B cell (primary cell): ENCODE measurements around a stretch of chr10.

DNA sequence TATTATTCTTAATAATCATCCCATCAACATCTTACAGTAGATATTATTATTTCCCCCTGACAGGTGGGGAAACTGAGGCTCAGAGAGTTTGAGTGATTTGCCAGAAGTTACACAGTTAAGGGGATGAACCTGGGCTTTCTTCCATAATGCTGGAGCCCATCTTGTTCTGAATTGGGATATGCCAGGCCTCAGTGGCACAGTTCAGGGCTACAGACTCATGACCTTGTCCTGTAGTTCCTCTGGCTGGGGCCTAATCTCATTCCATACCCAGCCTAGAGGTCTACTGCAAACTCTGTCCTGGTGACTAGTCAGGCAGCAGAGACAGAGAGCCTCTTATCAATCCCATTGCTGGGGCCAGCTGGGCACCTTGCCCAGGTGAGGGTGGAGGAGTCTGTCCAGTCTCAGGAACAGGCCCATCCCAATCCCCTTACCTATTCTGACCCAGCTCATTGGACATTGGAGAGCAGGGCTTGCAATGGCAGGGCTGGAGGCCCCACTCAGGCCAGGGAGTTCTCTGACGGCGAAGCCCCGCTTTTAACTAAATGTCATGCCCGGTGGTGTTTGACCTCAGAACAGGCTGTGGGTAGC lies 28.0 kb upstream of the COMTD1 start:
- PRO-cap, result no peak
- CAGE, long polyA plus RNA, result no peak

- PRO-cap, result no peak
- CAGE, long polyA plus RNA, result no peak
Observed at GRCh38 chr10:75408498-75408943, 7.0 kb upstream of the ZNF503 start.

DNA sequence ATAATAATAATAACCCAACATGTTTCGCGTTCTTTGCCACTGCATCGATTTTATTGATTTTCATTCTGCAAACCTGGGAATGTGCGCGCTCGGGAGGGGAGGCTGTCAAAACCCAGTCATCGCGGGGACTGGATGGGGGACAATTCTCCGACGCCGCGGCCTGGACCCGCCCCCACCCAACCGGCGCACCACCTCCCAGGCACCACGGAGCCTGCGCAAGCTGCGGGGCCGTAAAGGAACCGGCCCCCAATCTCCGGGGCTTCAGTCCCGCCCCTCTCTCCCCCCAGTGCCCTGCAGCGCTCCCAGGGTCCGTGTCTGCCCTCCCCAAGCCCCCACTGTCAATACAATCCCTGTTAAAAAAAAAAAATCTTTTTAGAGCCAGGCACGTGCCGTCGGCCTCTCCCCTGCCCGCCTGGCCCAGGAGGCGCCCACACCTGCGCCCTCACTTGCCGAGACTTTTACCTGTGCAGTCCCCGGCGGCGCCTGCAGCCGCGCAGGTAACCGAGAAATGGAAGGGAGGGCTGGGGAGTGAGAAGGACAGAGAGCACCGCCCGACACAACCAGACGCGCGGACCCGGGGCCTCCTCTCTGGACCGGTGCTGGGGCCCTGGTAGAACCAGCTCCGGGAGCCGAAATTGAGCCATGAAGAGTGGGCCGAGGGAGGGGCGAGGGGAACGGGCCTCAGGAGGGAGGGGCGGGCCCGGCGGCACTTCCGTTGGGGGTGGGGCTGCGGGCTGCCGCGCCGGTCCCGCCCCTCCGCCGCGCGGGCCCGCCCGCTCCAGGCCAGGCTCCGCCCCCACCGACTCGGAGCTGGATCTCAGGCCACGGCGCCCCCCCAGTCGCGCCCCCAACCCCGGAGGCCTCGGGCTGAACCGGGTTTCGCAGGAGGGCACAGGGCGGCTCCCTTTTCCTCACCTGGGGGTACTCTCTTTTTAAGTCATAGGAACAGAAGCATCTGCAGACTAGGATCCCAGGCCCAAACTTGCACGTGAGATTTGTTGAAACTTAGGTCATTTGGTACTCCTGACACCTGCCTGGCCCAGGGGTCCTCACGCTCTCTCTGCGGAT lies 7.7 kb upstream of the ZNF503 start:
- PRO-cap, result no peak
- CAGE, long polyA plus RNA, result no peak

DNA sequence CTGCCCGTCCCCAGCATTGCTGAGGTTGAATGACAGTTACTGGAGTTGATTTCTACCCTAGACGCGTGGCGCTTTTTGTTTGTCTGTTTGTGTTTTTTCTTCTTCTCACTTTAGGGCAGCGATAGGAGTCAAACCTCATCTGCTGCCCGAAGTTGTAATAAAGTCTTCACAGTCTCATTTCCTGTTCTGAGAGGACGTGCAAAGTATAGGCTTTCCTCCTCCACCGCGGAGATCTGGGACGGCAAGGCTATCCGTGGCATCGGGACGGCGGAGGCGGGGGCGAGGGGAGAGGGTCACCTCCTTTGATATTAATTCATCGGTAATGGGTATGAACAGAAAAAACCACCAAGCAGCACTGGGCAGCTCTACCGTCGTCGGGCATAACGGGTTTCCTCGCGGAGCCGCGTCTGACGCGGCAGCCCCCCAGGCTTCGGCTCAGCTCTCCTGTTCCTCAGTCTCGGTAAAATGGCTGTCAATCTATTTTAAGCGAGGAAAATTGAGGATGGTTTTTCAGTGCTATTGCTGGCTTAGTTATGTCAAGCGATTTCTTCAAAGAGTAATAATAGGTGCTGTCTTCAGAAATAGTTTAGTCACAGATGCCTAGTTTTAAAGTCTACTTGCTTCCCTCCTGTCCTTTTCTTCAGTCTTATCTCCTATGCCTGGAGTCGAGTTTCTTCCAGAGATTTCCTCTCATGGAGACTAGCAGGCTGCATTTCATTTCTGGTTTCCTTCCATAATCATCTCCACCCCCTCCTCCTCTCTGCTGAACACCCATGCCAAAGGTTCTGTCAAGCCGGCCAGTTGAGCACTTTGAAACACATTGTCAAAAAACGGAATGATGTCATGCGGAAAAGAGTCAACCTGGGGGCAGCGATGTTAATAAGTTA lies 161.1 kb downstream of the LRMDA start:
- PRO-cap, result no peak
- CAGE, long polyA plus RNA, result no peak

- PRO-cap, result no peak
- CAGE, long polyA plus RNA, result no peak
Observed at GRCh38 chr10:75654571-75654983, 223.2 kb downstream of the LRMDA start.

DNA sequence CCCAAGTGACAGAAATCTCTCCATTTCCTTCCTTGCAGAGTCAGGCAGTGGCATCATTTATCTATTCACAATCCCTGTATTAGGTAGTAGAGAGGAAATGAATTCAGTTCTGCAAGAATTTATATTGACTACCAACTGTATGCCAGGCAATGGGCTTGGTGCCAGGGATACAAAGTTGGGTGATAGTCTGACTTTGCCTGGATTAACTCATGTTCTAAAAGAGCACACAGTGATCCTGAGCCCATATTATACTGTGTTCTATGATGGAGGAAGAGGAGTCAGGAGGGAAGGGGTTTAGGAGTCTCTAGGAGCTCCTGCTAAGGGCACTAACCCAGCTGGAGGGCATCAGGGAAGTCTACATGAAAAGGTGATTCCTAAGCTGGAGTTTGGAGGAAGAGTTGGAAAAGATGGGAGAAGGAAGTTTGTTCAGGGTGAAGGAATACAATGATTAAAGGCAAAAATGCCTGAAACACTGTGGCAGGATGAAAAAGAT lies 232.9 kb downstream of the LRMDA start:
- PRO-cap, result no peak
- CAGE, long polyA plus RNA, result no peak

GRCh38 chr10:75788360-75788819 lies 357.0 kb downstream of the LRMDA start:
- PRO-cap, result no peak
- CAGE, long polyA plus RNA, result no peak

- PRO-cap, result no peak
- CAGE, long polyA plus RNA, result no peak
Observed at GRCh38 chr10:77409971-77410249, 227.7 kb downstream of the KCNMA1 start.

GRCh38 chr10:77479937-77480727 lies 157.5 kb downstream of the KCNMA1 start:
- PRO-cap, result no peak
- CAGE, long polyA plus RNA, result no peak

- PRO-cap, result no peak
- CAGE, long polyA plus RNA, result no peak
Observed at GRCh38 chr10:77502056-77502843, 135.4 kb downstream of the KCNMA1 start.

- PRO-cap, result no peak
- CAGE, long polyA plus RNA, result no peak
Observed at GRCh38 chr10:77599526-77600093, 38.0 kb downstream of the KCNMA1 start.

DNA sequence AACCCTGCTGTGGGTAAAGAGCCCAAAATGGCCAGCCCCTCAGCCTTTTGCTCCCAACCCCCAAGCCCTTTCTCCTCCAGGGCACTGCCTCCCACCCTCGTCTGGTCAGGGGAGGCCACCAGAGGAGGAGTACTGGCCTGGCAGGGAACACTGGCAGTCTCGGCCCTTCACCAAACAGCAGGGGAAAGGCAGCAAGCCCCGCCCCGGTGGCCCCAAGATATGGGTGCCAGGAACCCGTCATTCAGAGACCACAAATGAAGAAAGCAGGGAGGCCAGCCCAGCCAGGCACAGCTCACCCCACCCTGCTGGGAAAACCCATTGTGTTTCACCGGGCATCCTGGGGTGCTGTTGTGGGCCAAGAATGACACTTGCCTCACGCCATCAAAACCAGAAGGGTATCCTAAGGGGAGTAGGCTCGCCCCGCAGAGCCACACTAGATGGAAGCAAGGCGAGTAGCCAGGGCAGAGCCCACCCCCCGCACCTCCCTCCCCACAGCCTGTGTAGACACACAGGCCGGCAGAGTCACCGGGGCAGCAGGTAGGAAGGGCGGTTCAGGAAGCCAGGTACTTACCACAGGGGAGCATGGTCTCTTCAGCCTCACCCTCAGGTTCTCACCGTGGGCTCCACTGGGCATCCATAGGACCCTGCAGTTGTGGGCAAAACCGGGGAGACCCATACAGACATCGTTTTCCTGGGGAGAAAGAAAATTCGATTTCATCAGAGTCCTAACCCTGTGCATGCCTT lies 72.5 kb upstream of the KCNMA1 start:
- PRO-cap, result no peak
- CAGE, long polyA plus RNA, result no peak

DNA sequence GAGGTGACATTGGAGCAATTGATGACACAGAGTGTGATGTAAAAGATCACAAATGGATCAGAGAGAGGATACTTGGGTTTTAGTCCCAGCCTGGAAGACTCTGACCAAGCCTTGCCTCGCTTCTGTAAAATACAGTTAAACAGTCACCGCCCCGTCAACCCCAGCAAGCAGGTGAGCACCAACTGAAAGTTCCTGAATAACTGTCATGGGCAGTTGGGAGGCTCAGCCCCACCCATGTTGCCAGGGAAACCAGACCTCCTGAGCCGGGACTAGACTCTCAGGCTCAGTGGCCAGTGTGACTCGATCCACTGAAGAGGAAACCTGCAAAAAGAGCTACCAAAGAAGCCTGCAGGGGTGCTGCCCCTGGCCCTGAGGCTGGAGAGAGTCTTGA lies 126.0 kb upstream of the KCNMA1 start:
- PRO-cap, result no peak
- CAGE, long polyA plus RNA, result no peak

DNA sequence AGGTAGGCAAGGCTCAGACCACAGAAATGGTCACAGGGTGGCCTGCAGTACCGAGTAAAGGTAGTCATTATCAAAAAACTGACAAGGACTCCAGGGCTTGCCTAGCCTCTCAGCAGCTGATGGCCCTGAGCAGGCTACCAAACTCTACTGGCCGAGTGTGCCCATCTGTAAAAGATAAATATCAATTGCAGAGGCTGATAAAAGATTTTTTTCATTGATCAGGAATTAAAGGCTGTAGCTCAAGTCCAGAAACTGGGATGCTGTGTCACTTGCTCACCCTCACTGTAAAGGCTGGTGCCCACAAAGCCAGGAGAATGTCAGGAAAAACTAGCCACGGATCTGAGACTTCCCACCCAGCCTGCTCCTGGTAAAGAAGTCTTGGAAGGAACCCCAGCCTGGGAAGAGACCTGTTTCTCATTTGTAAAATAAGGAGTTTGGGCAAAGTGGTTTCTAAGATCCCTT lies 16.3 kb downstream of the DLG5 start:
- PRO-cap, result no peak
- CAGE, long polyA plus RNA, result no peak

GRCh38 chr10:78028868-78029267 lies 447 bp downstream of the POLR3A start:
- PRO-cap, result no peak
- CAGE, long polyA plus RNA, result no peak

DNA sequence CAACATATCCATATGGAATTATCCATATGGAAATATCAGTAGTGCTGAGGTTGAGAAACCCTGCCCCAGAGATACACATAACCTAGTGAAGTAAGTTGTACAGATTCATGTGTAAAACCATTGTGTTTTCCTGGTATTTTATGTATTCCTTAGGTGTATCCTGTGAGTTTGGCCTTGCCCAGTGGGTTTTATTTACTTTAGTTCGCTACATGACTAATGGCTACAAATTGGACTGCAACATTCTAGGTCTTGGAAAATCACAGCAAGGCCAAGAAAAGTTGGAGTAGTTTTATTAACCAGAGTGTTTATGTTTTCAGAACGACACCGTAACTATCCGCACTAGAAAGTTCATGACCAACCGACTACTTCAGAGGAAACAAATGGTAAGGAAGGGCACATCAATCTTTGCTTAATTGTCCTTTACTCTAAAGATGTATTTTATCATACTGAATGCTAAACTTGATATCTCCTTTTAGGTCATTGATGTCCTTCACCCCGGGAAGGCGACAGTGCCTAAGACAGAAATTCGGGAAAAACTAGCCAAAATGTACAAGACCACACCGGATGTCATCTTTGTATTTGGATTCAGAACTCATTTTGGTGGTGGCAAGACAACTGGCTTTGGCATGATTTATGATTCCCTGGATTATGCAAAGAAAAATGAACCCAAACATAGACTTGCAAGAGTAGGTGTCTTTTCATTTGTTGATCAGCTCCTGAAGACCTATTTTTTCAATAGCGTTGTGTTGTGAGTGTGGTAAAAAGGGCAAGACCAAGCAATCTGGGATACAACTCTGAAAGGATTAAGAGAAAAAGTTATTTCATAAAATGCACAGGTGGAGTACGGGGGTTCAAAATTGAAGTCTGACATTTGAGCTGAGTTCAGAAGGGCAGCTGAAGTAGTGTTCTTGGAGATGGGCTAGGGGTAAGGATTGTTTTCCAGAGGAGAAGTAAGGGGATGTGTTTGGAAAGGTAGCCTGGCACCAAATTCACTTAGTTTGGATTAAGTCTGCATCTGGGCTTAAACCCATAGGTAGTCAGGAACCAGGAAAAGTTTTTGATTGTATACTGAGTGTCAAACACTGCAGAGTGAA lies 1.7 kb downstream of the RPS24 start:
- PRO-cap, result no peak
- CAGE, long polyA plus RNA, result no peak

DNA sequence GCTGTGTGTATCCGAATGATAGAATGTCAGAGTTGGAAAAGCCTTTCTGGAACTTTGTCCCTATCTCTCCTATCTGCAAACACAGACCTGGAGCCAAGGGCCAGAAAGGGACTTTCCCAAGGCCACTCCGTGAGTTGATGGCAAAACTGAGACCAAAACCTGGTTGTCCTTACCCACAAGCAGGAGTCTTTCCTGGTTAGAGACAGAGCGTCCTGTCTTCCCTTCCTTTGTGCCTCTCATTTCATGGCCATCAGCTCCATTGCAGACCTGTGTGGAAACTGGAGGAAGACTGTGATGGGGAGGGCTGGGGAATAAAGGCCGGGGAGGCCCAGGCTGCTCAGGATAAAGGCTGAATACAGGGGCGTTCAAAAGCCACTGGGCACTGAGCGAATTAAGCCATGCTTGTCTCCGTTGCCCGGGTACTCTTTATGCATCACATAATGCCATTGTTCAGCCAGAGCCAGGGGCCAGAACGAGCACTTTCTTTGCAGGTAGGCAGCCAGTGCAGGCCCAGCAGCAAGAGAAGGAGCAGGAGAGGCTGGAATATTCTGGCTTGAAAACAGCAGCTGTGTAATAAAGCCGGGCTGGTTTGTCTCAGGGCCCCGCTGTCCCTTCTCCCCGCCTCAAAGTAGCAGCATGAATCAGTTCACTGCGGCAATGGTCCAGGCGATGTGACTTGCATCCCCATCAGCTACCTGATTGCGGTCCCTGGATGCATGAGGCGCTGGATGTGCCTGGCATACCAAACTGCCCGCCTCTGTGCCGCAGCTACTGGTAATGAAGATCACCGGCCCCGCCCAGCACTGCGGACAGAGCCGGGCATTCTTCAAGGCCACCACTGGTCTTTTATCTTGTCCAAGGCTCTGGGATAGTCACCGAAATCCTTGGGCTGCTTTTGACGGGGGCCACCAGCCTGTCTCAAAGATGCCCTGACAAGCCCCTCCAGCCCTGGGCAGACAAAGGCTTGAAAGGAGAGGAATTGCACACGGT lies 143.1 kb downstream of the RPS24 start:
- PRO-cap, result no peak
- CAGE, long polyA plus RNA, result no peak

DNA sequence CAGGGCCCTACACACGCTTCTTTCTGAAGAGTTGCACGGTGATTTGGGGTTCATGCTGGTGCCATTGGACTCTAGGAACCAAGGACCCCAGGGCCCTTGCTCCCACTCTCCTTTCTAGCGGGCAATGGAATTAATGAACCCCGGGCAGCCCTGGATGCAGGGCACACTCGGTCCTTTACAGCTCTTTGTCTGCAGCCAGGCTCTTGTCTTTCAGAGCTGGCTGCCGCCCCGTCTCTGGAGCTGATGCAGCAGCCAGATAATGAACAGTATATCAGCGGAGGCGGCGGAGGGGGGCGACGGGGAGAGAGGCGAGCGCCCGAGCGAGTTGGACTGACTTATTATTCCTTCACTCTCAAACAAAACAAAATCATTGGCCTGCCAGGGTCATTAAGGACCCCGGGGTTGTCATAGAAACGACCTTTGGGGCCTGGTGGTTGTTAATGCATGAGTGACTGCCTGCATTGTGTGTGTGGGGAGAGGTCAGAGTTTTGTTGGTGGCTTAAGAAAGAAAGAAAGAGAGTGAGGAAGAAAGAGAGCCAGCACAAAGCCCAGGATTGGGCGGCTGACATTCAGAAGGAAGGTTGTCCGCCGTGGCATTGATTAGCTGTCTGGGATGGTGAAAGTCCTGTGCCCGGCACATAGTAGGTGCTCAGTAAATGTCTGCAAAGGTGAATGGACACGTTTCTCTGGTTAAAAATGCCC lies 411.9 kb upstream of the ZMIZ1 start:
- PRO-cap, result no peak
- CAGE, long polyA plus RNA, result no peak

DNA sequence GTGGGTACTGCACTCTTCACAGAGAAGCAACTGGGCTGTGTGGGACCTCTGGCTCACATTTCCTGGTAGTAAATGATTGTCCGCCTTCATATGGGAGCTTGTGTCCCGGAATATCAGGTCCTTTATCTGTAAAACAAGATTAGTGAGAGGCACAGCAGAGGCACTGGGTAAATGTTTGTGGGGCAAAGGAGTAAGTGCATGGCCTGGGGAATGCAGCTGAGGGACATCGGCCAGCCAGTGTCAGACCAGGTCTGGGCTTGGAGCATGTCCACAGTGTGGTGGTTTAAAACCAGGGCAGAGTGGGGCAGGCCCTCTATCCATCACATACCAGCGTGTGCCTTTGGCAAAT lies 323.3 kb upstream of the ZMIZ1 start:
- PRO-cap, result no peak
- CAGE, long polyA plus RNA, result no peak

GRCh38 chr10:78775073-78775689 lies 293.6 kb upstream of the ZMIZ1 start:
- PRO-cap, result no peak
- CAGE, long polyA plus RNA, result no peak